ENCODE data around the genes TMEM176A, GBX1 and ABCF2.

DNA sequence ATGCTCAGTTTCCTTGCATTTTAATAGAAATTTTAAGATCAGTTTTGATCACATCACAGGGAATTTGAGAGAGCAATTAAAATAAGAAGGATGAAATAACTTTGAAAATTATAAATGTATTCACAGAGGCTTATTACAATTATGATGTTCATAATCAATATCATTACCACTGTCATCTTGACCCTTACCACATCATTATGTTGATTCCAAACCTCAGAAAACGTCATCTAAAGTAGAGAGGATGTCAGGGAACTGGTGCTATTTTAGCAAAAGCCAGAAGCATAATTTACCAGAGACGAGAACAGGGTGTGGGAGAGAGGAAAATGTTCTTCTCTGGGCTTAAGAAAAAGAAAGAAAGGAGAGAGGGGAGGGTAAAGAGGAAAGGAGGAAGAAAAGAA is 2.1 kb downstream of the GIMAP5 start:
- RRBS, 2 experiments, result no CpG with 5 or more reads among the region's 2 CpGs

DNA sequence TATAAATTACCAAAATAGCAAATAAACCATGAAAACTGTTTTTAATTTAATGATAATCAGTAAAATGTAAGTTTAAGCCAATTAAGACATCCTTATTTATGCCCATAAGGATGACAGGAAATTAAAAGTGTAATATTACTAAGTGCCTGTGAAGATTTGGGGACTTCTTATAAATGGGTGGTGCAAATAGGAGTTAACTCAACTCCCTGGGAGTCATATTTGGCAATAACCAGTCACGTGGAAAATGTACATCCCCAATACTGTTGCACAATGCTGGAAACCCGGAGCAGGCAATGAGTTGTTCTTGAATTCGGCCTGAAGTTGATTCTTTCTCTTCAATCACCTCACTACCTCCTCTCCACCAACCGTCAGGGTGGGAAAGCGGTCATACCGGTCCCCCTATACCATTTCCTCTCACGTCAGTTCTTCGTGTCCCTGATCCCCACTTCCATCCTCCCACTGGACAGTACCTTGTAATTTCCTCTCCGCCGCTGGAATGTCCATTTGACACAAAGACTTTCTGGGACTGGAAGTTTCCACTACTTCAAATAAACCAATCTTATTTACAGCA is 2.8 kb downstream of the GIMAP5 start:
- RRBS, 2 experiments, result 33% methylated on average over 5 of the region's 10 CpGs; no CpG with 5 or more reads in 1 of the 2 experiments

- RRBS, 2 experiments, result no CpG with 5 or more reads among the region's 4 CpGs
These were observed 6.3 kb downstream of the GIMAP5 start for GRCh38 chr7:150743472-150744043.

- RRBS, 2 experiments, result no CpG with 5 or more reads among the region's 7 CpGs
These were observed 21.4 kb downstream of the TMEM176B start for GRCh38 chr7:150778794-150779156.

DNA sequence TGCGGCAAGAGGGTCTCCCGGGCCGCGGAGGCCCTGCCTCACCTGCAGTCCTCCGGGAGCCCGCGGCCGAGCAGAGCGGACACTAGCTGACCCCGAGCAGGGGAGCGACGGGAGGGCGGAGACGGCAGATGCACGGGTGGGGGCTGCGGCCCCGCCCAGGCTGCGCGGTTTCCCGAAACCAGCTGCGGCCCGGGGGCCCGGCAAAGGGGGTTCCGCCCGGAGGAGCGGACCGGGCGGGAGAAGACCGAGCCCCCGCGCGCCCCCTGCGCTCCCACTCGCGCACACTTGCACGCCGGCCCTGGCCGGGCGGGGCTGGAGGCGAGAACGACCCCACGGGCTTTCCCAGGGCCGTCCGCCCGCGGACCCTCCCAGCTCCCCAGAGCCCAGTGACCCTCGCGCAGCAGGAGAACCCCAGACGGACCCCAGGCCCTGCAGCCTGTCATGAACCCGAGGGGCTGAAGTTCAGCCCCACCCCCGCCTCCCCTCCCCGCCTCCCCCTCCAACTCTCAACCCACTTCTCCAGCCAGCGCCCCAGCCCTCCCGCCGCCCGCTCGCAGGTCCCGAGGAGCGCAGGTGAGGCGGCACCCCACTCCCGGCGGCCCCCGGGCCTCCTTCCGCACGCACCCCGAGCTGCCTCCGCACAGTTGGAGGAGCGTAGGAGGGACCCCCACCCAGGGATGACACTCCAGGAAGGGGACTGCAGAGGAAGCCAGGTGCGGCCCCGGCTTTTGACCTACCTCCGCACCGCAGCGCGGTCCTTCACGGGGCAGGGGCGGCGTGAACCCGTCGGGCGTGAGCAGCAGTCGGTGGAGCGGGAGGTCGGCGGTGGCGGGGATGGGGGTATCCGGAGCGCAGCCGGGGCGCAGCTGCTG is at the start of gene TMEM176A:
Gene TMEM176A (plus strand): TSS at position 514 of the 872 bp plus-strand sequence.
- RRBS, 2 experiments, result 29 to 50% methylated on average over 16 to 37 of the region's 89 CpGs

DNA sequence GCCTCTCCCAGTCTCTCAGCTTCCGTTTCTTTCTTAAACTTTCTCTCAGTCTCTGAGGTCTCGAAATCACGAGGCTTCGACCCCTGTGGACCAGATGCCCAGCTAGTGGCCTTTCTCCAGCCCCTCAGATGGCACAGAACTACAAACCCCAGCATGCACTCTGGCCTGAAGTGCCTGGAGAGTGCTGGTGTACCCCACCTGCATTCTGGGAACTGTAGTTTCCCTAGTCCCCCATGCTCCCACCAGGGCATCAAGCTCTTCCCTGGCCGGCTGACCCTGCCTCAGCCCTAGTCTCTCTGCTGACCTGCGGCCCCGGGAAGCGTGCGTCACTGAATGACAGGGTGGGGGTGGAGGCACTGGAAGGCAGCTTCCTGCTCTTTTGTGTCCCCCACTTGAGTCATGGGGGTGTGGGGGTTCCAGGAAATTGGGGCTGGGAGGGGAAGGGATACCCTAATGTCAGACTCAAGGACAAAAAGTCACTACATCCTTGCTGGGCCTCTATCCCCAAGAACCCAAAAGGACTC is 2.0 kb downstream of the NOS3 start:
- RRBS, 2 experiments, result 37 to 42% methylated on average over 3 of the region's 9 CpGs

DNA sequence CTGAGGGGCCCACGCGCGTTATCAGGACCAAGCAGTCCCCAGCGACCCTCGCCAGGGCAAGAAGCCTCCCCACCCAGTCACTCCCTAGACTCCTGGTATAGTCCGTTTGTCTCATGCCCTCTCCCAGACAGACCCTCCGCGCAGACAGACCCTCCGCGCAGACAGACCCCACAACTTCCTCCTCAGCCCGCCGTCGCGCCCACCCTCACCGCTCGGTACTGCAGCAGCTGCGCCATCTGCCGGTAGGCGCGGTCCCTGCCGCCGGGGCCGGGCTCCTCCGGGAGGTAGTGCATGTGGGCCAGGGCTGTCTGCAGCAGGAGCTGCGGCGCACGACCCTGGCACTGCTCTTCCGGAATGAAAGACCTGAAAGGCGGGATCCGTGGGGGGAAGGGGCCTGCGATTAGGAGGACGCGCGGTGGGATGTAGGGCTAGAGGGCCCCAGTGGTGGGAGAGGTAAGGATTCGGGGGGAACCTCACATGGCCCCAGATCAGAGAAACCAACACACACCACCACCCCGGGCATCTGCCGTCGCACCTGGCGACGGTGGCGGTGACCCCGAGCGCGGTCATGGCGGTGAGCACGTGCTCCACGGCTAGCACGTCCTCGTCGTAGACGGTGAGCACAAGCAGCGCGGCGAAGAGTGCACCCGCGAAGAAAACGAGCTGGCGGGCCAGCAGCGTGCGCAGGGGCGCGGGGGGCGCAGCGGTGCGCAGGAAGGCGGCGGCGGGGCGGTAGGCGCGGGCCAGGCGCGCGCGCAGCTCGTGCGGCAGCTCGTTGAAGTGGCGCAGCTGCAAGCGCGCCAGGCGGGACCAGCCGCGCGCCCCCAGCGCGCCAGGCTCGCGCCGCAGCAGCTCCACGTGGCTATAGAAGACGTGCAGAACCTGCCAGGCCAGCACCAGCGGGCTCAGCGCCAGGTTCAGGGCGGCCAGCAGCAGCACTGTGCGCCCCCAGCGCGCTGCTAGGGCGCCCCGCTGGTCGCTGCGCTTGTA is 5.9 kb downstream of the ATG9B start:
- RRBS, 2 experiments, result 2 to 6% methylated on average over 5 of the region's 102 CpGs

GRCh38 chr7:151062962-151063618 is 3.7 kb downstream of the SLC4A2 start:
- RRBS, 2 experiments, result 12 to 31% methylated on average over 3 to 5 of the region's 27 CpGs

DNA sequence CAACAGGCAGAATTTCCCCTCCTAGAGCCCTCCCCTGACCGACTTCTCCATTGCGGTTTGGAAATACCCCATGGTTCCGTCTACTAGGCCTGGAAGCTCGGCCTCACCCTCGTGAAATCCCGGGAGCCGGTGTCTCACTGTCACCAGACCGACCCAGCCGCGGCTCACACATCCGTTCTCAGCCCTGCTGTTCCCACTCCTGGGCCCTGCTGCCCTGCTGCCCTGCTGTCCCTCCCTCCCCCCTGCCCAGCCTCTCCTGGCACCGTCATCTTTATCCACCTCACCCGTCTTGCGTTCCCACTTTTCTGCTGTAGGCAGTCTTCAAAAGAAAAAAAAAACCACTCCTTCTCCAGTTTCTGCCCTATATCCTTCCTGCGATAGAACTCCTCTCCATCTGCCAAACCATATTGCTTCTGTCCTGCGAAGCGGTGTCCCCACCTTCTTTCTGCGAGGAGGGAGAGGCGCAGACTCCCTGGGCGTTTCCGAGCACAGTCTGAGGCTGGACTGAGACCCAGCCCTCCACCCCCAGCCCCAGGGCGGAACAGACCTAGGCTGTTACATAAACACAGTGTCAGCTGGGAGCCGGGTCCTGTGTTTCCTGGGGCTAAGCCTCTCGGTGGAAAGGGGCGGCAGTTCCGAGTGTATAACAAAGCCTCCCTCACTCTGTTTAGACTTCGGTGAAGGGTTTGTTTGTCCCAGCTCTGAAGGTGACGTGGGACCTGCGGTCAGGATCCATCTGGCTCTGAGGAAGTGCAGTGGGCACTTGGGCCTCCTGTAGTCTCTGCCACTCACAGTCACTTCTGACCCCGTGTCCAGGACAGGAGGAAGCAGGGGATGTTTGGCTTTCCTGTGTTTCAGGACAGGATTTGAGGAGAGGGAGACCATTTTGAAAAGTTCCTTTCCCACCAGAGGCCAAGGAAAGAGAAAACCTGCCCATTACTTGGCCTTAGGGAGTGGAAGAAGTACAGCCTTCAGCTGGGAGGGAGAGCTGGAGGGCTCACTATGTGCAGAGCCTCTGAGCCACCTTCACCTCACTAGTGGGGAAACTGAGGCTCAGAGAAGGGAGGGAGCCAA is 2.9 kb downstream of the AGAP3 start:
- RRBS, 2 experiments, result no CpG with 5 or more reads among the region's 30 CpGs

DNA sequence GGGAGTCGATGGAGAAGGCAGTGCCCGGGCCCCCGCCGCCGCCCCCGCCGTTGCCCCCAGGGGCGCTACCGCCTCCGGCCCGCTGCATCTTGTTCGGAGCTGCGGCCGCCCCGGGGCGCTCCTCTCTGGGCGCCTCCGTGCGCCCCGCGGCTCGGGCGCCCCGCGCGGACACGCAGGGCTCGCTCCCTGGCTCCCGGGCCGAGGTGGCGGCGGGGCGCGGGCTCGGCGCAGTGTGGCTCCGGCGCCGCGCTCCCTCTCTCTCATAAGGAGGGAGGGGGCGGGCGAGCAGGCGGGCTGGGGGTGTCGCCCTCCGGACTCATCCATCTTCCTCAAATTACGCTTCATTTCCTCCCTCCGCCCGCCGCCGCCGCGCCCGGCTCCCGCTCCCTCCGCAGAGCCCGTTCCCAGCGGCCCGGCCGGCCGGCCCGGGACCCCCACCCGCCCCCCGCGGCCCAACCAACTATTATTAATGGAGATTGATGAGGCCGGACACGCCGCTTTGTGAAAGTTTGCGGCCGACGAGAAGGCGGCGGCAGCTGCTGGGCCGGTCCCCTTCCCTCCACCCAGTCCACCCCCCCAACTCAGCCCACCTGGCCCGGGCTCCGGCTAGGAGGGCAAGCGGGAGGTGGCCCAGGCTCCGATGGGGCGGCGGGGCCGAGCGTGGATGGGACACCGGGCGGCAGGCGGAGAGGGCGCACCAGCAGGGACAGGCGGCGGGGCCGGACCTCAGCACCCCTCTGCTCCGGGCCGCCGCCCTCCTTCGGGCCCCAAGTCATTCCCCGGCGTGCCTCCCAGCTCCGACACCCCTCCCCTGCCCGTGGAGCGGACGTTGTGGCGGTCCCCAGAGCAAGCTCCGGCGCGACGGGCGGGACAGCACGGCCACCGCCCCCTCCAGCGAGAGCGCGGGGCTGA is at the start of gene GBX1:
Gene GBX1 (minus strand): TSS at position 234 of the 912 bp plus-strand sequence.
- RRBS, 2 experiments, result 1 to 5% methylated on average over 99 of the region's 109 CpGs

- RRBS, 2 experiments, result 2 to 6% methylated on average over 24 to 32 of the region's 76 CpGs
These were observed at the start of gene ABCF2 for GRCh38 chr7:151226696-151227752. ABCF2 (minus strand) TSS chr7:151227205.

DNA sequence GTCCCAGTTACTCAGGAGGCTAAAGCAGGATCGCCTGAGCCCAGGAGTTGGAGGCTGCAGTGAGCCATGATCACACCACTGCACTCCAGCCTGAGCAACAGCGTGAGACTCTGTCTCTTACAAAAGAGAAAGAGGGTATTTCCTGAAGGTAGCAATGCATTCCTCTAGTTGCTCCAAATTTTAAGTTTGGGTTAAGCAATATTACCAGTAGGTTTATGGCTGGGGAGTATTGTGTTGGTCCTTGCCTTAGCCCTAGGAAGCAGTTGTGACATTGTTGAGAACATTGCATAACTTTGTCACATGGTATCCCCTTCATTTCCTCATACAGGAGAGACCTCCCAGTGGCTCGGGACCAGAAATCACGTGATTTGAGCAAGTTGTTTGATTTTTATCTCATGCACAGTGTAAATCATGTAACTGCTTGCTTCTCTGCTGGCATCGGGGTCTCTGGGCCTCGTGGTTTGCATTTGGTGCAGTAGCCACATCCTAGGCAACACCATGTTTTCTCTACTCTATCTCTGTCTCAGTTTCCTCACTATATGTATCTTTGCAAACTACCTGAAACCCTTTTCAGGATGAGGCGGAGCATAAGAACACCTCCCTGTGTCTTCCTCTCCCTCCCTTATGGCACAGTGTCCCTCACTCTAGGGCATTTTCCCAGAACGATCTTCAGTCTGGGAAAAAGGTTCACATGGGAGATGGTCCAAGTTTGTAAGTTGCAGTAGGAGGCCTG is 23.5 kb upstream of the SMARCD3 start:
- RRBS, 2 experiments, result no CpG with 5 or more reads among the region's 8 CpGs

- RRBS, 2 experiments, result no CpG with 5 or more reads among the region's 8 CpGs
These were observed 10.3 kb downstream of the NUB1 start for GRCh38 chr7:151351846-151352398.

DNA sequence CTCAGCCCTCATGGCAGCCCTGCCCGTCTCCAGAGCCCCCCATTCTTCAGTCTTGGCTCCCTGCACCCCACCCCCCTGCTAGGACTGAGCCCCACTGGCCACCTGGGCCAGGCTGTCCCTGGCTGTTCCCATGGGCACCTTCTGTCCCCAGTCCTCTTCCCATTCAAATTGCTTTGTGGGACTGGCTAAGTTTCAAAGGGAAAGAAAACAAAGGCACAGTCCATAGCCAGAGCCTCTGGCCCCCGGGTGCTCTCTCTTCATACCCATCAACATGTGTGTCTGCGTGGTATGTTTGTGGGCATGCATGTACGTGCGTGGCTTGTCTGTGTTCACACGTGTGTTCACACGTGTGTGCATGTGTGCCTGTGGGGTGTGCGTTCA is 17.0 kb downstream of the WDR86 start:
- RRBS, 2 experiments, result no CpG with 5 or more reads among the region's 8 CpGs

DNA sequence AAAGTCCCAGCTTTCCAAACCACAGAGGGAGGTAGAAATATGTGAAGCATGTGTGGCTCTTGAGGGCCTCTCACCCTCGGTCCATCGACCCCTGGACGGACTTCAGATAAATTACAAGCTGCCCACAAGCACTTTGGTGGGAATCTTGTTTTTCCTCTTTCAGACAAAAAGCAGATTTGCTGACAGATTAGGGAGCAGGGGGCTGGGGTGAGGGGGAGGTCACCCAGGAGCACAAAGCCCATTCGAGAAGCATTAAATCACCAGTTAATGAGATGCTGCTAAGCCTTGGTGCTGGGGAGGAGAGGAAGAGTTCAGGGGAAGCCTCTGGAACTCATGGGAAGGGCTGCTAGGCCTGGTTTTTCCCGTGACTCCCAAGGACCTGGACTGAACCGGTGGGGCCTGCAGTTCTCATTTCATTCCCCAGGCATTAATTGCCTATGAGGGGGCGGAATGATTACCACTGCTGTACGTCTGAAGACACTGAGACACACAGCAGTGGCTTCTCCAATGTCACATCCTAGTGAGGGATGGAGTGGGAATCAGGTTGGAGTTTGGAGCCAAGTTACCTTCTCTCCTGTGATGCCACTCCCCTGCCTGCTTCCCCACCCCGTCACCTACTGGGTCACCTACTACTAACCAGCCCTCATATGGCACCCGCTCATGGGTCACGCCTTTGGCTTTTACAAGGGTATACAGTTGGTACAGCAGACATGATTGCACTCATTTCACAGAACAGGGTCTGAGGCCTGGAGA is 11.1 kb downstream of the CRYGN start:
- RRBS, 2 experiments, result no CpG with 5 or more reads among the region's 11 CpGs

- RRBS, 2 experiments, result no CpG with 5 or more reads among the region's 12 CpGs
These were observed 32.9 kb upstream of the CRYGN start for GRCh38 chr7:151472721-151473302.

- RRBS, 2 experiments, result 92 to 96% methylated on average over 2 of the region's 13 CpGs
These were observed 38.8 kb upstream of the RHEB start for GRCh38 chr7:151558392-151558897.

DNA sequence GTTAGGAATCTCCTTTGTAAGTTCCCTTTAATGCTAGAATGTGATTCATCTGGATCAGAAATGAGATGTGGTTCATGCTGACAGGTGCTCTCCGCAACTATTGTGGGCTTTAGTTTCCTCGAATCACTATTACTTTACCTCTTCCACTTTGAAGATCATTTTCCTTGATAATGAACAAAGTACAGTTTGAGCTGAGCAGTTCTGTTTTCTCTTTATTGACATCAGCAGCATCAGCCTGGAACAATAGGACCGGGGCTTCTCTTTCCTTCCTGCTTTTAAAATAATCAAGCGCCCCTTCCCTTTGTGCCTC is 66.8 kb upstream of the RHEB start:
- RRBS, 2 experiments, result no CpG with 5 or more reads among the region's 4 CpGs

- RRBS, 2 experiments, result no CpG with 5 or more reads among the region's 22 CpGs
These were observed 81.9 kb upstream of the RHEB start for GRCh38 chr7:151601304-151602309.

- RRBS, 2 experiments, result no CpG with 5 or more reads among the region's 7 CpGs
These were observed 88.6 kb upstream of the RHEB start for GRCh38 chr7:151608340-151608712.

Measured in Panc1 (cell line).